ENCODE measurements around a stretch of chr10.

- RRBS, 2 experiments, result no CpG with 5 or more reads among the region's 2 CpGs
Measured at GRCh38 chr10:91953517-91954256, 30.1 kb downstream of the BTAF1 start.

GRCh38 chr10:92180474-92181183 lies 110.2 kb downstream of the CPEB3 start:
- RRBS, 2 experiments, result no CpG with 5 or more reads among the region's 3 CpGs

DNA sequence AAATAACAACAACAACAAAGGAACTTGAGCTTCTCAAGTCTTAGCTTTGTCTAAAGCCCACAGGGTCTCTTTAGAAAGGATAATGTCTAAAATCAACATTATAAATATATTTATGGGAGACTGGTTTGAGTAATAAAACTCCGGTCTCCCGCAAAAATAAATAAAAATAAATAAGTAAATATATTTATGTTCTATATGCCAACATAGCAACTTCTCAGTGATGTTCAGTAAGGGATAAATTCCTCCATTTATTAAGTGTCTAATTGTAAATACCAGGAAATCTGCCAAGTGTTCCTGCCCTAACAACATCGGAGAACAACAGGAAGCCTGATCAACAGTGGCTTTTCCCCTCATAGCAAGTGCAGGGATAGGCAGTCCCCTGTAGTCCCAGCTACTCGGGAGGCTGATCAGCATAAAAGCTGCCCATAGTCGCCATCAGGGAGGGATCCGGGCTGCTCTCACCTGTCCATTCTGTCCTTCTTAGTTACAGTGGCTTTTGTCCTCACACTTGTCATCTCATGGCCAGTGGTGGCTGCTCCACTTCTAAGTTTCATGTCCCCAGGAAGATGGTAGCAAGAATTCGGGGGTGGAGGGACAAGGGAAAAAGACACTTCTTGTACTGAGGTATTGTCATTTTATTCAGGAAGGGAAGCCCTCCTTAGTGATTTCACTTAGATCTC lies 141.3 kb downstream of the IDE start:
- RRBS, 2 experiments, result no CpG with 5 or more reads among the region's 7 CpGs

DNA sequence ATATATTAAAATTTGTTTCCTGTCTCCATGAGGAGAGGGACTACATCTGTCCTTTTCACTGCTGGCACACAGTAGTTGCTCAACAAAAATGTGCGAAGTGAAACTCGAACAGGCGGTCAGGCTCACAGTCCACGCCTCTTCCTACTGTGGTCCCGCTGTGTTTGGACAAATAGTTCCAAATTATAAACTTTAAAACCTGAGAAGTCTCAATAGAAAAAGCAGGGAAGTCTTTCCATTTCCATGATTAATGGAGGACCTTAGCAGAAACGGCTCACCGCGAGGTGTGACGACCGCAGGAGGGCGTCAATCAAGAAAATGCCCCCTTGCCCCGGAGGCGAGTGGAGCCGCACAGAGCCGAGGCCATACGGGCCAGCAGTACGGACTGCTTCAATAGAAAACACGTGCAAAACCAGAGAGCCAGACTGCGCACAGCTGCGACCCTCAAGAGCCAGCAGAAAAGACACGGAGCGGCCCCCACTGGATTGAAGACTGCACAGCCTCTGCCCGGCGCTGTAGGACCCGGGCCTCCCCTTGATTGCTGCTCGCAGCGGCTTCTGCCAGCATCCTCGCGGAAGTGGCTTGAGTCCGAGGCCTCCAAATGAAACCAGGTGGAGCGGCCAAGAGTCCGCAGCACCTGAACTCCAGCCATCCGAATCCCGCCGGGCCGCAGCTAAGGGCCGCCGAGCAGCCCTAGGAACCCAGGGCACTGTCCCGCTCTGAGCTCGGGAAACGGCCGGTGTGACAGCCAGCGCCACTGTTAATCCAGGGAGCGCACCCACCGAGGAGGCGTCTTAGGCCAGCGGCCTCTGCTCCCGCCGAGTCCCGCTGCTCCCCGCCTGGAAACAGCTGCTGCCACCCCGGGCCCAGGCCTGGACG lies 847 bp upstream of the HHEX start:
- RRBS, 2 experiments, result 70 to 81% methylated on average over 8 to 9 of the region's 53 CpGs

GRCh38 chr10:92818088-92818375 lies 30.3 kb upstream of the EXOC6 start:
- RRBS, 2 experiments, result no CpG with 5 or more reads among the region's 3 CpGs

- RRBS, 2 experiments, result no CpG with 5 or more reads among the region's 2 CpGs
Measured at GRCh38 chr10:92826551-92827116, 21.7 kb upstream of the EXOC6 start.

DNA sequence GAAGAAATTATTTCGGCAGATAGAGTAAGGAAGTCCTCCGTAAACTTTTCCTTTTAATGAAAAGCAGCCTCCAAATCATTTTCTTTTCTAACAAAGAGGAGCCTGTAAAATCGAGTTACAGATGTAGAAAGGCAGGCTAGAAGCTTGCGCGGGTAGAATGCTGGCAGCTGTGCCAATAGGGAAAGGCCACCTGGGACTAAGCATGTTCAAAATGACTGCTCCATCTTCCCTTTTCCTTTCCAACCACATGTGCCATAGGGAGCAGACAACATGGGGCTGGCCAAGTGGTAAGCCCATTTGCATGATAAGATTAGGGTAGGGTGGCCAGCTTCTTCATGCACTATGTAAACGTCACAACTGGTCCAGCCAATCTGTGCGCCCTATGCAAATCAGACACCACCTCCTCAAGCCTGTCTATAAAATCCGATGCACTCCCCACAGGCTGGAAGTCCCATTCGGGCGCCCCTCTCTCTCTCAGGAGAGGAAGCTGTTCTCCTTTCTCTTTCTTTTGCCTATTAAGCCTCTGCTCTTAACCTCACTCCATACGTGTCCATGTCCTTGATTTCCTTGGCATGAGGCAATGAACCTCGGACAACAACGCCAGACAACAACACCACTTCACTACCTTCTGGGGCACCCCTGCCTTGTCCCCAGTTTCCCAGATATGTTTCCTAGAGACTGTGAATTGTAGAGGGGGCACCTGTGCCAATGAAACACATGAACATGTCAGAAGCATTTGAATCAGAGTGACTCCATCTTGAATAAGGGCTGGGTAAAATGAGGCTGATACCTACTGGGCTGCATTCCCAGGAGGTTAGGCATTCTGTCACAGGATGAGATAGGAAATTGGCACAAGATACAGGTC lies 19.2 kb upstream of the EXOC6 start:
- RRBS, 2 experiments, result no CpG with 5 or more reads among the region's 13 CpGs

- RRBS, 2 experiments, result no CpG with 5 or more reads among the region's 2 CpGs
Measured at GRCh38 chr10:93078045-93078482, 4.4 kb downstream of the CYP26A1 start.

GRCh38 chr10:93363955-93364449 lies 118.1 kb downstream of the MYOF start:
- RRBS, 2 experiments, result 53 to 62% methylated on average over 7 of the region's 18 CpGs

GRCh38 chr10:93376637-93377531 lies 105.2 kb downstream of the MYOF start:
- RRBS, 2 experiments, result no CpG with 5 or more reads among the region's 11 CpGs

DNA sequence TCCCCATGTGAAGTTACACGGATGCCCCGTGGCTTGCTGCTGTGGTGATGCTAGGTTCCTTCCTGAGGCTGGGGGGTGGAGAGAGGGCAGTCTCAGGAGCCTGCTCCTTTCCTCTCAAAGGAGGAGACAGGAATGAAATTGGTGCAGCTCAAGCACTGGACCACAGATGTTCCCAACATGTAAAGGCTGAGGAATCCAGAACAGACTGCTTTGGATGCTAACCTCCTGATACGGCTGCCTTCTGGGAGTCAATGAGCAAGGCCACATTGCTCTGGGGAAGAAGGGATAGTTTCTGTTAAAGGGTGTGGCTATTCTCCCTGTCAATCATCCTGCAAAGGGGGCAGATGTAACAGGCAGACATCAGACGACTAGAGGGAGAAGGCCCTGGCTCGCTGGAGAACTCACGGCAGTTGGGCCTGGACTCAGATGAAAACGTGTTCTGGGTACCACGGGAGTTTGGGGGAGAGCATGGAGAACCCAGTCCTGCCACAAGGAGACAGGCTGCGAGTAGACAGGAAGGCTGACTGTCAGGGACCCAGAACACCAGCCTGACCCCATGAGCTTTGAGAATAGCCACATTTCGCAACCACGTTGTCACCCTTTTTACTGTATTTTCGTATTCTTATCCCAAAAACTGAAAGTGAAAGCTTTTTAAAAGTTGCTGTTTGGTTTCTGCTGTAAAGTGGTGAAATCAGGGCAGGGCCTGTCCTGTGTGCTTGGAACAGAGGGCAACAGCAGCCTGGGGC lies 95.5 kb downstream of the MYOF start:
- RRBS, 2 experiments, result no CpG with 5 or more reads among the region's 12 CpGs

DNA sequence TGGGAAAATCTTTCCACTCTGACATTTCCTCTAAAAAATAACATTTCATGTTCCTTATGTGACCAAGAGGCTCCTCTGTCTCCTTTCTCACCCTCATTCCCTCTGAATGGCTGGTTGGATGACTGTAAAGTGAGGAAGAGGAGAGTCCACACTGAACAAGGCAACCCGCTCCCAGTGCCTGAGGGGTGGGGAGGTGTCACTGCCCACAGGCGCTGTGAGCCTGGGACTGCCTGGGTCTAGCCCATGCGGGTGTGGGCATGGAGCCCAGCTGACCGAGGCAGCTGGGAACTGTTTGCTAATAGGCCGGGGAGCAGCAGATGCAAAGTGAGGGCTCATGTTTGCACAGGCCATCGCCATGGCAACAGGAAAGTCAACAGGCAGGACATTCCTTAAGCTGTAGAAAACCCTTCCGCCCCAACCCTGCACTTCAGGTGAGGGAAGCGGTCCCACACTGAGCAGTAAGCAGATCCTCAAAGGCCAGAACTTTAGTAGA lies 36.6 kb downstream of the MYOF start:
- RRBS, 2 experiments, result no CpG with 5 or more reads among the region's 8 CpGs

DNA sequence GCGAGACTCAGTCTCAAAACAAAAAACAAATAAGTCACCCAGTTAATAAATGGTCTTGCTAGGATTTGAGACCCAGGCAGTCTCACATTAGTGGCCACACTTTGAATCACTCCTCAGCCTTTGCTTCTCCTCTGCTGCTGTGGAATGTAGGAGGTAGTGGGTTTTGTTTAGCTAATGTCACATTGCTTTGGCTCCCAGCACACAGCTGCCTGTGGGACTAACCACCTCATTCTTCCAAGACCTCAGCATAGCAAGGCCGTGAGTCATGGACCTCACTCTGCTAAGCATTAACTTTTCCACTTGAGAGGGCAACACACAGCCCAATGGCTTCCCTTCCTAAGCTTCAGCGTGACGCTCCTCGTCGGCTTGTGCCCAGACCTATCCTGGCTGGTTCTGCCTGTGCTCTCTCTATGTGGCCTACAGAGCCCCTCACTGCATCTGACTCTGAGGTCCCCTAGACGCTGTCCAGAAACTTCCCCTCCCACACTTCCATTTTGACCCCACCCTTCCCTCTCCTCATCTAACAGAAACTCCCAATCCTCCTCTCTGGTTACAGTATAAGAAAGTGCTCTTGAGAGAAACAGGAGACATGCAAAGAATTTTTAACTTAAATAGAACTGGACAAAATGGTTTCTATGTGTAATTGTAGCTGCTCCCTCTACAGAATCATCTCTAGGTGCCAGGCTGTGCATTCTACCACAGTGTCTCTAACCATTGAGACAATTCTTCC lies 23.3 kb downstream of the MYOF start:
- RRBS, 2 experiments, result no CpG with 5 or more reads among the region's 7 CpGs

DNA sequence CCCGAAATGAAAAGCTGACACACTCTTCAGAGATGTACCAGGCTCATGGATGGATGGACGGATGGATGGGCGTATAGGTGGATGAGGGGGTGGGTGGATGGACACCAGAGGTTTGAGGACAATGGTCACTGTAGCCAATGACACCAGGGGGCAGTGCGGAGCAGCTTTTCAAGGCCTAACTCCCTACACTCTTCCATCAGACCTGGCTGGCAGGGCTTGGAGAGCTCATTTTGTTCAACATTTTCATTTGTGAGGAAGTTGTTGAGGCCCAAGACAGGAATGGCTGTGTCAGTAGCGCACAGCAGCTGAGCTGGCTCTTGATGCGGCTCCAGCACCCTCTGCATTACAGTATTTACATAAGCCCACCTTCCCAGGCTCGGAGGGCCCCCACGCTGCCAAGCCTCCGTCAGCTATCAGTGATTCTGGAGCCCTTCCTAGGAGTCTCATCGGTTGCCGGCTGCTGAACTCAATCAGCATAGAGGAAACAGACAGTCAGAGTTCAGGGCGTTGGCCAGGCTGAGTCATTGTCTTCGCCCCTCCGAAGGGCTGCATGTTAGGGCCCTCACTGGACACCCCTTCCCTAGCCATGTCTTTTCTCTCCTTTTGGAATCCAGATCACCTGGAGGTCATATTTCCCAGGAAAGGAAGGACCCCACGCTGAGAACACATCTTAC lies 11.5 kb upstream of the FFAR4 start:
- RRBS, 2 experiments, result no CpG with 5 or more reads among the region's 15 CpGs

DNA sequence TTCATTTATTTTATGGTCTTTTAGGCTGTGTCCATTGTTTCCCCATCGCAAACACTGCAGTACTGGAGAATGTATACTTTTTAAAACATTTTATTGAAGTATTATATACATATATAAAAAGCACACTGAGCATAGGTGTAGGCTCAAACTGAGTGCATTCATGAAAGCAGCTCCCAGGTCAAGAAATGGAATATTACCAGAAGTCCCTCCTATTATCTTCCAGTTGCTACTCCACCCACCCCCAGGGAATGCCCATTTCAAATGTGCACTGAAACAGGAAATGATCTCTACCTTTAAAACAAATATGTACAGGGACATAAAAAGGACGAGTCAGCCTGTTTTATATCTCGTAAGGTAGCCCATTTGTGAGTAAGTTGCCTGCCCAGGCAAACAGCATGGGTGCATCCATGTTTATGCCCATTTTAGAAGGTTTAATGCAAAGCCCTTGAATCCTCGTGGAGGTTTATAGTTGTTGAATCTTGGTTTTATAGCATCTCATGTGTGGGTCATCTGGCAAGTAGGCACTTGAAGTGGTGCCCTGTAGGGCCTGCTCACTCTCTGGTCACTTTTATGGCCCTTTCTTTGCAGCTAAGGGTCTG lies 10.4 kb downstream of the FFAR4 start:
- RRBS, 2 experiments, result no CpG with 5 or more reads among the region's 4 CpGs

GRCh38 chr10:93578893-93579275 lies 12.4 kb downstream of the FFAR4 start:
- RRBS, 2 experiments, result no CpG with 5 or more reads among the region's 7 CpGs

DNA sequence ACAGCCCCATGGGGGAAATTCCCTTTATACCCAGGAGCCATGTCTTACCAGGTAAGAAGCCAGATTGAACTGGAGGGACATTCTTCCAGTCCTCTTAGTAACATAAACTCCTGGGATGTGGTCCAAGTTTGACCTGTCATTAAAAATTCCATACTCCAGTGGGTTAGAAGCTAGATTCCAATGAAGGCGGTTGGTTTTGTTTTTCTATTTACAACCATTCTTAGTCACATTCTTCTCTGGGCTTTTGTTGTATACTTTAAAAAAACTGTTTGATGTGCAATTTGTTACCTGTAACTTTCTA lies 1.9 kb downstream of the PLCE1 start:
- RRBS, 2 experiments, result no CpG with 5 or more reads among the region's 1 CpG

GRCh38 chr10:94286442-94287170 lies 76.1 kb downstream of the NOC3L start:
- RRBS, 2 experiments, result no CpG with 5 or more reads among the region's 5 CpGs

GRCh38 chr10:94361485-94361934 lies 1.2 kb downstream of the NOC3L start:
- RRBS, 2 experiments, result no CpG with 5 or more reads among the region's 4 CpGs

GRCh38 chr10:94403350-94404129 lies 1.2 kb downstream of the TBC1D12 start:
- RRBS, 2 experiments, result 1 to 2% methylated on average over 11 to 16 of the region's 54 CpGs

All from LNCaP clone FGC (cell line).